ENCODE measurements around the genes SFTPA2 and ANXA11.

DNA sequence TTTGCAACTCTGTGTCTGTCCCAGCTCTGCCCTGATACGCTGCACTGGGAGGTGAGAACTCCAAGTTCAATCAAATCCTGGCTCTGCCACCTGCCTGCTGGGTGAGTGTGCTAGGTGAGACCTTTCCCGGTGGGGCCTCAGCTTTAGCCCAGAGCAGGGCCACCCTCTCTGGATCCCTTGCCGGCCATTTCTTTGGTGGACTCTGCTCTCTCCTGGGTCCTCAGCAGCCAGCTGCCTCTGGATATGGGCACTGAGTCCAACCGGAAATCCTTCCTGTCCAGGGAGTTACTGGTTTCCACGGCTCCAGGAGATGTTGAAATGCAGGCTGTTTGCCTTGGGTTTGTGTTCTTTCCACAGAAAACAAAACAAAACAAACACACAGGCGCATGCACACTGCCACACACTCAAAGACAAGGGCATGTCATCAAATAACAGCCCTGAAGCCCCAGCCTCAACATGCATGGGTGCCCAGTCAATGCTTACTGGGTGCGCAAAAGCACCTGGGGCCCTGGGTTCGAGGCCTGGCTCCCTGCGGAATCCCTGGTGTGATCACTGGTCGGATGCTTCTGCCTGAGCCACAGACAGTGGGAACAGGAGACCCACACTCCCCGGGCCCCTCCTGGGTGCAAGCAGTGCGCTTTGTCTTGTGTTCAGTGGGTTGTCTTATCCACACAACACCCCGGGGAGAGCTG is 33.0 kb downstream of the PPIF start:
- PRO-cap, 8 experiments = no peak in any of the 8 experiments

GRCh38 chr10:79444254-79445176 is 909 bp downstream of the ZCCHC24 start:
- PRO-cap, 8 experiments = peak in 8 of 8 experiments; most common plus-strand start chr10:79445046 (in 8); most common minus-strand start chr10:79444764 (in 2)

- PRO-cap, 8 experiments = no peak in any of the 8 experiments
Measured at GRCh38 chr10:79488365-79488724, 24.0 kb upstream of the EIF5AL1 start.

DNA sequence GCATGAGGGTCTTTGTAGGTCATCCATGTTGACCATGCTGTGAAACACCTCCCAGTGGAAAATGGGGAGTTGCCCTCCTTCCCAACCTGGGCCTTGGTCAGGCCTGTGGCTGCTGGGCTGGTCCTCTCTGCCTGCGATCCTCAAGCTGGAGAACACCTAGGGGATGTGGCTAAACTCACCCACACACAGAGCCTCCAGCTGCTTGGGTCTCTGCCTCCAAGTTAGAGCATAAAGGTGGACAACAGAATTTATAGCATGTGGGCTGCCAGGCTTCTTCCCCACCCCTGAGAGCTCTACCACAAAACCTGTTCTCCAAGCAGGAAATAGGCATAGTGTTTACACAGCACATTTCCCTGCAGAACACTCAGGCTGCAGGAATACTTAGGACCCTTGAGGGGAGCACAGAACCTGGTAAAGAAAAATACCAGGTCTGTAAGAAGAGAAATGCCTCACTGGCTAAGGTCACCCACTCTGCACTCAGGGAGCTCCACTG is at the start of gene SFTPA2:
SFTPA2 (minus strand) TSS at position 223 of the 493 bp plus-strand sequence.
- PRO-cap, 8 experiments = no peak in any of the 8 experiments

DNA sequence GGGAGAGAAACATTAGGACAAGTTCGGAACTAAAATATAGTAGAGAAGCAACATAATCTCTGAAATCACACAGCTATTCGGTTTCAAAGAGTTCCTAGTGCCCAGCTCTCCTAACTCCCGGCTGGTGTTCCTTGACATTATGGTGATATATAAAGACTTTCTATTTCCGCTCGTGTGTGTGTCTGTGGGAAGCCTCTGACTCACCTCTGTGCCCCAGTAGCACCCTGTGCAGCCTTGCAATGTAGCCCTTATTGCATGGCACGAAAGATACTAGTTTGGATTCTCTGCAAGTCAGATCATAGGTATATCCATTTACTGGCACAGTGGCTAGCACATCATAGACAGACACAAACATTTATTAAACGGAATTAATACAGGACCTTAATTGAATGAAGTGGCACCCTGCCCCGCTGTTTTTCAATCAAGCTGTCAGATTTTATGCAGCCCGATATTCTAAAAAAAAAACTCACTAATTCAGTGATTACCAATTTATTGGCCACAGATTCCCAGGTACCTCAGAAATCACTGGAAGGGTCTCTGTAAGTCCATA is 43.5 kb downstream of the SFTPD start:
- PRO-cap, 8 experiments = no peak in any of the 8 experiments

- PRO-cap, 8 experiments = no peak in any of the 8 experiments
Measured at GRCh38 chr10:79947827-79948415, 984 bp downstream of the SFTPD start.

DNA sequence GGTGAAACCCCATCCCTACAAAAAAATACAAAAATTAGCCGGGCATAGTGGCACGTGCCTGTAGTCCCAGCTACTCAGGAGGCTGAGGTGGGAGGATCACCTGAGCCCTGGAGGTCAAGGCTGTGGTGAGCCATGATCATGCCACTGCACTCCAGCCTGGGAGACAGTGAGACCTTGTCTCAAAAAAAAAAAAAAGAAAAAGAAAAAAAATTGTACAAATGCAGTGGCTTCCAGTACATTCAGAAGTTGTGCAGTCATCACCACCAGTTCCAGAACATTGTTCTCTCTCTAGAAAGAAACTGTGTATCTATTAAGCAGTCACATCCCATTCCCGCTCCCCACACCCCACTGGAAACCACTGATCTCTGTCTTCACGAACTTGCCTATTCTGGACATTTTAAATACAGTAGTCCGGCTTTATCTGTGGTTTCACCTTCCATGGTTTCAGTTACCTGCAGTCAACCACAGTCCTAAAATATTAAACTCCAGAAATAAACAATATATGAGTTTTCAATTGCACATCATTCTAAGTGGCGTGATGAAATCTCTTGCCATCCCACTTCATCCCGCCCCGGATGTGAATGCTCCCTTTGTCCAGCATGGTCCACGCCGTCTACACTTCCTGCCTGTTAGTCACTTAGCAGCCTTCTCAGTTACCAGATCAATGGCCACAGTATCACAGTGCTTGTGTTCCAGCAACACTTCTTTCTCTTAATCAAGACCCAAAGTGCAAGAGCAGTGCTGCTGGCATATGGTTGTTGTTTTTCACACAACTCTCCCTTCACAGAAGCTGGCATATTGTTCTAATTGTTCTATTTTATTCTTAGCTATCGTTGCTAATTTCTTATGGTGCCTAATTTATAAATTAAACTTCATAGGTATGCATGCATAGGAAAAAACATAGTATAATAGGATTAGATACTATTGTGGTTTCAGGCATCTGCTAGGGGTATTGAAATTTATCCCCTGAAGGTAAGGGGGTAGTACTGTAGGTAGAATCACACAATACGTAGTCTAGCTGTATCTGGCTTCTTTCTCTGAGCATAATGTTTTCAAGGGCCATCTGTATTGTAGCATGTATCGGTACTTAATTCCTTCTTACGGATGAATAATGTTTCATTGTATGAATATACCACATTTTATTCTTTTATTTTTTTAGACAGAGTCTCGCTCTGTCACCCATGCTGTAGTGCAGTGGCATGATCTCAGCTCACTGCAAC is 13.4 kb downstream of the PLAC9 start:
- PRO-cap, 8 experiments = peak in 1 of 8 experiments; most common minus-strand start position 619 of the sequence (in 1)

- PRO-cap, 8 experiments = peak in 2 of 8 experiments; most common minus-strand start chr10:80152932 (in 1)
Measured at GRCh38 chr10:80152669-80153259, 20.2 kb downstream of the PLAC9 start.

GRCh38 chr10:80154691-80155296 is 22.3 kb downstream of the PLAC9 start:
- PRO-cap, 8 experiments = no peak in any of the 8 experiments

DNA sequence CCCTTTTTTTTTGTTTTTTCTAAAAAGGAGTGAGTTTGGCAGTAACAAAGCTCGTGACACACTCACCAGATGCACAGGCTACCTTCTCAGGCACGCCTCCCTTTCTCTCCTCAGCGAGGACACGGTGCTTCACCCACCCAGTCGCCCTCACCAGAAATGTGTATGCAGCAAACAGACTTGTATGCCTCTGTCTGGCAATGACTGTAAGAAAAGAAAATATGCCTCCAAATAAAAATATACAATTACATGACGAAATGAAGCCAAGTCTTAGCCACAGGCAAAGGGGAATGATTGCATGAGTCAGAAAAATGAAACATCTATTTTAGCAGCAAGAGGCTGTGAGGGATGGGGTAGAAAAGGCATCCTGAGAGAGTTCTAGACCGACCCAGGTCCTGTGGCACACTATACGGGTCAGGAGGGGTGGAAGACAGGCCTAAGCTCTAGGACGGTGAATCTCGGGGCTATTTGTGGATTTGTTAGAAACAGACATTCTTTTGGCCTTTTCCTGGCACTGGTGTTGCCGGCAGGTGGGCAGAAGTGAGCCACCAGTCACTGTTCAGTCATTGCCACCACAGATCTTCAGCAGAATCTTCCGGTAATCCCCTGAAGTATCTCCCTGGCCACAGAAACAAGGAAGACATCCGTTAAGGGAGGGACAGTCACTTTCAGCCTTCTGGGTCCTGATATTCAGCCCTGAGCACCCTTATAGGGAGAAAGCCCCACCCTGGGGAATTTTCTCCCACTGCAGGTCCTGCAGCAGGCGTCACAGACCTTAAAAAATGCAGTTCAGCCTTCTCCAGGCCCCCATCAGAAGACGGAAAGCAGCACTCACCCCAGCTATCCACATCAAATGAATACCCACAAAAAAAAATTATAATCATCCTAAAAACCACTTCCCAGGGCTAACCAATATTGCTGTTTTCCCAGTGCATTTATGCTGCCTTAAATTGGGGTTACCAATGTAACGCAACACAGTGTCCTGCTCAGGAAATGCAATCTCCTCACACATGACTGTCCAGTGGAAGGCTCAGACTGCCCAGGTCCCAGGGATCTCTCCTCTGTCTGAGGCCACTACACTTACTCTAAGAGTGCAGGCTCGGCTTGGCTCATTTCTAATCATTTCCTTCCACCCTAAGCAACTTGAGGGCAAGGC is 23.1 kb downstream of the PLAC9 start:
- PRO-cap, 8 experiments = no peak in any of the 8 experiments

GRCh38 chr10:80157122-80158231 is 24.9 kb downstream of the PLAC9 start:
- PRO-cap, 8 experiments = peak in 2 of 8 experiments; most common minus-strand start chr10:80157783 (in 1)

DNA sequence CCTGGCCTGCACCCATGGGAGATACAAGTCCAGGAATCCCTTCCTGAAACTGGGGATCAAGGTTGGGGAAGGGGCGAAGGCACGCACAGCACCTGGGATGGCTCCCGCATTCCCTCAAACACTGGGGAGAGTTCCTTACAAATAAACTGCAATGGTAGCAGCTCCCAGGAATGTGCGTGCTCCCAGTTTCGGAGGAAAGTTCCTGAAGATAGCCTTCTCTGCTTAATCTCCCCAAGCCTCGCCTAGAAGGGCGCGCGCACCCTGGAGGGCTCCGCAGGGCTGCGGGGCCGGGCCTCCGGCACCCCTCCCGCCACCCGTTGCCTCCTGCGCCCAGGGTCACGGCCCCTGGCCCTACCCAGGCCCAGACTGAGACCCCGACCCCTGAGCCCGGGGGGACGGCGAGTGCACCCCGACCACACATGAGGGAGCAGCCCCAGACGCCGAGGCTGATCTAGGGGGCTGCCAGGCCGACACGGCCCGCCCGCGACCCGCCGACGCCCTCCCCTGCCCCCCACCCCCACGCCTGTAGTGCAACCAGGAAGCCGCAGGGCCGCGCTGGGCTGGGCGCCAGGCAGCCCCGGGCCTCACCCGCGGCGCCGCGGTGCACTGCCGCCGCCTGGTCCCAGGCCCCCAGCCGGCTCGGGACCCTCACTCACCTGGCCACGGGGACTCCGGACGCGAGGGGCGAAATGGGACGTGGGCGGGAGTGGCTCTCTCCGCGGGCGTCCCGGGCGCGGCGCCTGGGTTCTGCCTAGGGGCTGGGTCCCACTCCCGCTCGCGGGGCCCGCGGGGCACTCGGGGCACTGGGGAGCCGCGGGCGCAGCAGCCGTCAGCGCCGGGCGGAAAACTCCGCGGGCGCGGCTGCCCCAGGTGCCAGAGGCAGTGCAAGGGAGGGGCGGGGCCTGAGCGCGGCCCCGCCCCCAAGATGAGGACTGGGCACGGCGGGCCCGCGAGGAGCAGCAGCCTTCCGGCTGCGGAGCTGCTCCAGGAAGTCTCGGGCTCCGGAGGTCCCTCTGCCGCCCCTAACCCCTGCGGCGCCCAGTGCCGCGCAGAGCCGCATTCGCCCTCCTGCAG is at the start of gene ANXA11:
ANXA11 (minus strand) TSS at position 851 of the 1,074 bp plus-strand sequence.
- PRO-cap, 8 experiments = peak in 8 of 8 experiments; most common plus-strand start position 959 of the sequence (in 7); most common minus-strand start position 850 of the sequence (in 7)

DNA sequence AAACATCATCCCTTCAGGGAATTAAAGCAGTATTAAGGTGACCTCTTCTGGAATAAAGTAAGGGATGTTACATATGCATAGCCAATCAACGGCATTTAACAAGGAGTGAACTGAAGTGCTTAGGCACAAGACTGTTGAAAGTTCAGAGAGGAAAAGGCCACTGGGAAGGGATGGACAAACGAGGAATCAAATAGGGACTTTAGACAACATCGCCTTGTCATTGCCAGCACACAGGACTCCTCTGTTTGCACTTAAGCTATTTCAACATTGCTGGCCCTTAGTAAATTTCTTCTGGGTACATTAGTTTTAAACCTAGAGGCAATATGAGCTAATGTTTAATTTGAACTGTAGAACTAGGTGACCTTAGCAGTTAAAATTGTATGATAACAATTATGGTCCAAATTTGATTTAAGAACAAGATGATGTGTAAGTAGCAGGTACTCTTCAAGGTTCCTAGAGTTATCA is 1.4 kb upstream of the MAT1A start:
- PRO-cap, 8 experiments = no peak in any of the 8 experiments

DNA sequence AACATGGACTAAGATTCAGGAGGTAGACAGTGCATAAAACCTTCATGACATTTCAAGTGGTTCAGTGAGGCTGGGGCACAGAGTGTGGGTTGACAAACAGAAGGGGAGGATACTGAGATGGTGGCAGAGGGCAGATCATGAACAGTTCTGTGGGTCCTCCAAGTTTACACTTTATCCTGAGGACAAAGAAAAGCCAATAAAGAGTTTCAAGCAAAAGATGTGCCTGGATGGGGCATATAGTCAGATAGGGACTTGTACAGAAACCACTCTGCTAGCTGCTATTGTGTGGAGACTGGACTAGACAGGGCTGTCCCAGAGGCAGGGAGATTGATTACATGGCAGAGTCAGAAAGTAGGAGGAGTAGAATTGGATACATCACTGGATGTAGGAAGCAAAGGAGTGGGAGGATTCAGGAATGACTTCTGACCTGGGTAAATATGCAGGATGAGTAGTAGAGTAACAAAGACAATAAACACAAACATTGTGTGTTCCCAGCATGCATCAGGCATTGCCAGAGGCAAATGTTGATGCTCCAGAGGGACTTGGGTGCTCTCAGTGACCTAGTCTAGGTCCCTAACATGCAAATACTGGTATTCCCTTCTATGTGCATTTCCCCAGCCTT is 30.8 kb upstream of the MAT1A start:
- PRO-cap, 8 experiments = no peak in any of the 8 experiments

DNA sequence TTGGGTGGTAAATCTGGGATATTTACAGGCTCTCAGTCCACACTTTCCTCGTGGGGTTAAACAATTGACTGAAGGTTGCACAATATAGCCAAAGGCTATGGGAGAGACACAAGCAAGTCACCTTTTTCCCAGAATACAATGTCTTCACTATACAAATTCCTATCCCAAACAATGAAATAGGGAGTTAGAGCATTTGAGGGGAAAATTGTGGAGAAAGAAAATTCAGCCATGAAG is 32.7 kb upstream of the MAT1A start:
- PRO-cap, 8 experiments = no peak in any of the 8 experiments

- PRO-cap, 8 experiments = no peak in any of the 8 experiments
Measured at GRCh38 chr10:80409196-80409701, 898 bp downstream of the PRXL2A start.

DNA sequence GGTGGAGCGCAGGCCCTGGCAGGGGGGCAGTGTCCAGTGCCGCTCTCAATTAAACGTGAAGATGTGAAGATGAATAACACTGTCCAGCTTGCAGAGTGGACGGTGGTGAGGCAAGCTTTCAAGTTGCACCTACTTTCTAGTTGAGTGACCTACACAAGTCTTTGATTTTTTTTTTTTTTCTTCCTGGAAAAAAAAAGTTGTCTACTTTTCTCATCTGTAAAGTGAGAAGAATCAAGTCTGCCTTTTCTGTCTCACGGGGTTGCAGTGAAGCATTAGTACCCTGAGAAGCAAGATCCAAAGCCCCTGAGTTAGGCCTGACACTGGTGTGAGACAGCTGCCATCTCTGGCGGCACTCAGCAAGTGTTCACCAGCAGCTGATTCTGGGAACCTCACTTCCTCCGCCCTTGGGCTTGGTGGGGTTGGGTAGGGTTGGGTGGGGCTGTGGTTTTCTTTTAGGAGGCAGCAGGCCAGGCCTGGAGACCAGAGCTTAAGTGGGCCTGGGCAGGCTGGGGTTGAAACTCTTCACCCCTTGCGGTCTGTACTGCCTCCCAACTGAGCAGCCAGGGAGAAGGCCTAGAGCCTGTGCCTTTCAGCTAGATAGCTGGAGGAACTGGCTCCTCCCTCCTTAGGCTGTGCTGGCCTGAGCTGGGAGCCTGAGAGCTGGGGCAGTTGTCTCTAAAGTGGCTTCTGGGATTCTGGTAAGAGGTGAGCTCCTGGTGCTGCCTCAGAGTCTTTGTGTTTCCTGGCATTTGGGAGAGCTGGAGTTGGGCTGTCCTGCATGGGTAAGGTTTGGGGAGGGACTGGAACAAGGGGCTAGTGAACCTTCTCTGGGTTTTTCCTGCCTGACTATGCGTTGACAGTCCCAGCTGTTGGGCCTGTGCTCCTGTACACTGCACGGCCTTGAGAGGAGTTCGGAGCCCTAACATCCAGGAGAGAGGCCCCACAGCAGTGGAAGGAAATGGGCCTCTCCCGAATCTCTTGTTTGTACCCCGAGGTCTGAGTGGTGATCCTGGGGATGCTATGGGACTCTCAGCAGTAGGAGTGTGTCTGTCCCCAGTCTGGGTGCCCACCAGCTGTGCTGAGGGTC is 5.0 kb downstream of the TSPAN14 start:
- PRO-cap, 8 experiments = peak in 4 of 8 experiments; most common plus-strand start position 483 of the sequence (in 3); most common minus-strand start position 382 of the sequence (in 2)

DNA sequence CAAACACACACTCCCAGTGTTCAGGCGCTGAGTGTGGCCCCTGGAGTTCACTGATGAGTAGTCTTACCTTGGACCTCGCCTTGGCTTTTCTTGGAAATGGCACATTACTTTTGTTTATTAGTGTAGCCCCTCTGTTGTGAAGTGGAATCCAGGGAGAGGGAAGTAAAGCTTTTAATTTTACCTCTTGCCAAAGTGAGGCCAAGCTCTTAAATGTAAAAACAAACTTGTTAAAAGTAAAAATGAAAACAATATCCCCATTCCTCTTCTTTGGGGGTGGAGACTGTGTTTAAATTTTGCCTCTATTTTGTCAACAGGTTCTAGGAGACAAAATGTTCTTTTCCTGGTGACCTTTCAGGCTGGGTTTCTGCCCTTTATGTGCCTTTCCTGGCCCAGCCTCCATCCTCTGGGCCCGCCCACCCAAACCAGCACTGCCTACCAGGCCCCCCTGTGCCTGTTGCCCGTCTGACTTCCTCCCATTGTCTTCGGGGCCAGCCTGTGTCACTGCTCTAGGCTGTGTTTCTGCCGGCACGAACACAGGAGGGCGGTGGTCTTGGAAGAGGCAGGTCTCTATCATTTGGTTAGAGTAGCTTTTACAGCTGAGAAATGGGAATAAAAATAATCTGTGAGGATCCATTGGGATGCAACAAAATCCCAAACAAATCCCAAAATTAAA is 13.8 kb downstream of the TSPAN14 start:
- PRO-cap, 8 experiments = peak in 8 of 8 experiments; most common plus-strand start position 476 of the sequence (in 7); most common minus-strand start position 154 of the sequence (in 1)

DNA sequence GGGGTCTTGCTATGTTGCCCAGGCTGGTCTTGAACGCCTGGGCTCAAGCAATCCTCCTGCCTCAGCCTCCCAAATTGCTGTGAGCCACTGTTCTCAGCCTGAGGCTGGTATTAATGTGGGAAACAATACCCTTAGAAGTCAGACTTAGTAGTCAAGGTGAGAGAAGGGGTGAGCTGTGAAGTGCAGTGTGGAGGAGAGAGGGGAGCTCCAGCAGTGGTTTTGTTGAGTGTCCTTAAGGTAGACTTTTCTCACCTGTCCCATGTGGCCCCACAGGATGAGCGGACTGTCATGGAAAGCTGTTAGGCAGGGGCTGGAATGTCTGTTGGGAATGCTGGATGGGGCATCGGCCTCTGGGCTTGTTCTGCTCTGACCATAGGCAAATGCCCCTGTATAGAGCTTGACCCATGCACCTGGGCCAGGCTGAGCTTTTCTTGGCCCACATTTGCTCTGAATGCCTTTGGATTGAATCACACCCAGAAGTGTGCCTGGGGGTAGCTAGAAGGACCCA is 36.3 kb upstream of the SH2D4B start:
- PRO-cap, 8 experiments = no peak in any of the 8 experiments

DNA sequence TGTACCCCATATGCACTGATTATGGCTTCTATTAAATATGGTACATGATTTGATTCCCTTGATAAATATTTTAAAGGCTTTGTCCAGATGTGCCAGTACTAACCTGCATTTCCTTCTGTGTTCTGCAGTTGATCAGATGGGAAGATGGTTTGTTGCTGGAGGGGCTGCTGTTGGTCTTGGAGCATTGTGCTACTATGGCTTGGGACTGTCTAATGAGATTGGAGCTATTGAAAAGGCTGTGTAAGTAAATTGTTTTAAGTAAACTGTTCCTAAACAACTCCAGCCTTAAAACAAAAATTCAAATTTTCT is 4.5 kb downstream of the GHITM start:
- PRO-cap, 8 experiments = no peak in any of the 8 experiments

Measured in peripheral blood mononuclear cell (primary cell).